SJSA1 (cell line): ENCODE measurements around the genes SMAD1 and RPS3A.

GRCh38 chr4:145481396-145482561 lies at the start of gene SMAD1:
TSS of gene SMAD1 (plus strand) at chr4:145481853.
- RAMPAGE, long total RNA, result no peak

DNA sequence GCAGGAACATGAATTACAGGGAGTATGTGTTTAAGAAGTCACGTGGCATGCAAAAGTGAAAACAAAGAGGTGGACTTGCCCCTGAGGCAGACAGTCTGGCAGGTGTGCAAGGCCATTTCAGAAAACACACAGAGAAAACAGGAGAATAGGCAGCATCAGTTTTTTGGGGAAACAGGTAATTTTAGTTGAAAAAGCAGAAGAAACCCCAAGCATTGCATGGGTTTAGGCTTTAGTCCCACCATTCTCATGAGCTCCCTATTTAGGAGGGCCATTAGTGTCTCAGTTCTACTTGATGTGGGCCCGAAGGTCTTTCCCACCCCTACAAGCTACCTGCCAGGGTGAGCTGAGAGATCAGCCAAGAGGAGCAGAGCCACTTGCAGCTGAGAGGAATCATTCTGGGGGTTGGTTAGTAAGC lies 29.6 kb downstream of the C4orf51 start:
- RAMPAGE, long total RNA, result no peak

DNA sequence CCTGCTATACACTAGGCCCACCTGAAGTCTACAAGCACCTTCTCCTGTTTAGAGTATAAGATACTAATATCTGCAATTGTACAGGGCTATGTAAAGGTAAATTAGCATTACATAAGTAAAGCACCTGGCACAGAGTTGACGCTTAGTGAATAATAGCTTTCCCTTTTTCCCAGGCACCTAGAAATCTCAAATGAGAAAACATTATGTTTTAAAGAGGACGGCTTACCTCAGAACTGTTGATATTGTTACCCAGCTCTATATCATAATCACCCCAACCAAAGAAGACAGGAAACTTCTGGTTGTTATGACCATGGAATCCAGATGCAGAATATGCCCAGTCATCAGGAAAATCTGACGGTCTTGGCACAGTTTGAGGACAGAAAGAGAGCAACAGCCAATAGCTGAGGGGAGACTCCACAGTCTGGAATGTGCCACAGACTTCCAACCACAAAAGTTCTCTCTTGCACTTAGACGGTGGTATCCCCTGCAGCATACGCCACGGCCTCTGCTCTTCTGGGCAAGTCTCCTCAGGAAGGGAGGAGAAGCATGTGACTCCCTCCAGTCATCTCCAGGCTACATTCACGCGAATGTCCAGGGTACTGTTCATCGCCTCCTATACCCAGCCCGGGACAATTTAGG lies 18.5 kb downstream of the ZNF827 start:
- RAMPAGE, long total RNA, result no peak

GRCh38 chr4:147117267-147117804 lies 171.7 kb upstream of the TTC29 start:
- RAMPAGE, long total RNA, result no peak

DNA sequence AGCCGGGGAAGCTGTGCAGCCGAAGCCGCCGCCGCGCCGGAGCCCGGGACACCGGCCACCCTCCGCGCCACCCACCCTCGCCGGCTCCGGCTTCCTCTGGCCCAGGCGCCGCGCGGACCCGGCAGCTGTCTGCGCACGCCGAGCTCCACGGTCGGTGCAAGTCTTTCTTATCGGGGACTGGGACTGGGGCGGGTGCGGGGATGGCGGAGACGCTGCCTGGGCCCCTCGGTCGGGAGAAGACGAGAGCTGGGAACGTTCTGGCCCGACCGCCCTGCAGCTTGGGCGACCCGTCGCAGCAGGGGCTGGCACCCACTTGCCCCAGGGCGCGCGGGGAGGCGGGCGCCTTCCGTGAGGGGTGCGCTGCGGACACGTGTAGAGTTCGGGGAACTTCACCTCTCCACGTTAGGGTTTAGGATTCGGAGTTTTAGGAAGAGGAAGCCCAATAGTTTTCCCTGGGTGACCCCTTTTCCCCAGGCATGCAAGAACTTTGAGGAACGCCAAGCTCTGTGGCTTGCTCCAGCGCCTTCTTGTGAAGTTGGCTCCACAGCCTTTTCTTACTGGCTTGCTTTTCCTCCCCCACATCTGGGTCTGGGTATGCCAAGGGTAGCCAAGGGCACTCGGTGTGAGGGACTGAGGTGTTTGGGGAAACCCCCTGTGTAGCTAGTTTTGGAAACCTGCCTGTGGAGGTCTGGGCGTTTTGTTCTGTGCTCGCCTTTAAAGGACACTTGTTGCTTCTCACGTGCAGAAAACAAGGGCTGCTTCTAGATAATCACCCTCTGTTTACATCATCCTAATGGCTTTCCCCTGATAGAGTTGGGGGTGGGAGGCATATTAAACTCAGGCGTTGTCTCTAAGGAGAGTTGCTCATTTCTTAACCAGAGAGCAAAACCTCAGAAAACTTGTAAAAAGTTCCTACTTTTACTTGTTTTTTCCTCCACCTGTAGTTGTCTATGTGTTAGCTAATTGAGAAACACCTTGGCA lies 620 bp downstream of the EDNRA start:
- RAMPAGE, long total RNA, result no peak

DNA sequence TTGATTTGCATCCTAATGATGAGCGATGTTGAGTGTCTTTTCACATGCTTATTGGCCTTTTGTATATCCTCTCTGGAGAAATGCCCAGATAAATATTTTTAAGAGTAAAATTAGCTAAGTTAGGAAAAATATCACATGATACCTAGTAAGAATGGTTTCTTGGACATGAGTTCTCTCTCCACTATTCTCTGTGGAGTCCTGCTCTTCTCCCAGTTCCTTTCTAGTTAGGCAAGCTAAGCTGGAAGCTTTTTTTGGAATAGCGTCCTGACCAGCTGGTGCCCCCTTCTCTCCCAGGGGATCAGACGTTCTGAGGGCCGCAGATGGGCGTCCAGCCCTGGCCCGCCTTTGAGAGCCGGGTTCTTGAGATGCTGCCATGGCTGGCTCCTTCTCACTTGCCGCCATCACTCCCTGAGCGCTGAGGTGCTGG lies 132.1 kb downstream of the ARHGAP10 start:
- RAMPAGE, long total RNA, result no peak

DNA sequence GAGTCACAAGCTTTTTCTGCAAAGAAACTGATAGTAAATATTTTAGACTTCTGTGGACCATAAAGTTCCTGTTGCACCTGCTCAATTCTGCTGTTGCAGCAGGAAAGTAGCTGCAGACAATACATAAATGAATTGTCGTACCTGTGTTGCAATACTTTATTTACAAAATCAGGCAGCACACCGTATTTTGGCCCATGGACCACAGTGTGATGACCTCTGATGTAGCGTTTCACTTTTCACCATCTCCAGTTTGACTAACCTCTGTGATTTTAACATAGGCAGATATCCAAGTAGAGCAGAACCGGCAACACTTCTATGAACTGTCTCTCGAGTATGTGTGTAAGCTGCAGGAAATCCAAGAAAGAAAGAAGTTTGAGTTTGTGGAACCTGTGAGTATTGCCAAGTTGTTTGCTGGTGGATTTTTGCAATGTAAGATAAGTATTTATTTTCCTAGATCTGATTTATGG lies 132.7 kb downstream of the ARHGAP10 start:
- RAMPAGE, long total RNA, result no peak

DNA sequence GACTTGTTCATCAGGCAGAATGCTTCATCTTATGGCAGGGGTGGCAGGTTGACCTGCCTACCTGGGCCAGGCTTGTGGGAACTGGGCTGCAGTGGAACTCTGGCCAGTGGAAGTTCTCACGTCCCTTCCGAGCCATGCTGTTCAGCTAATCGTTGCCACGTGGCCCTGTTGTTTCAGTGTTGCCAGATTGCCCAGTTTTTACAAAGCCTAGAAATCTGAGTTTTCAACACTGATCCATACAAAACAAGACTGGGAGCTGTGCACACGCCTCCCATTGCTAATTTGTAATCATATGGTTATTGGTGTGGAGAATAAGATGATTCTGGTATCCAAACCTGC lies 291.9 kb downstream of the ARHGAP10 start:
- RAMPAGE, long total RNA, result no peak

- RAMPAGE, long total RNA, result no peak
Measured at GRCh38 chr4:148053265-148053924, 321.5 kb downstream of the ARHGAP10 start.

GRCh38 chr4:148322227-148323159 lies 119.7 kb downstream of the NR3C2 start:
- RAMPAGE, long total RNA, result no peak

DNA sequence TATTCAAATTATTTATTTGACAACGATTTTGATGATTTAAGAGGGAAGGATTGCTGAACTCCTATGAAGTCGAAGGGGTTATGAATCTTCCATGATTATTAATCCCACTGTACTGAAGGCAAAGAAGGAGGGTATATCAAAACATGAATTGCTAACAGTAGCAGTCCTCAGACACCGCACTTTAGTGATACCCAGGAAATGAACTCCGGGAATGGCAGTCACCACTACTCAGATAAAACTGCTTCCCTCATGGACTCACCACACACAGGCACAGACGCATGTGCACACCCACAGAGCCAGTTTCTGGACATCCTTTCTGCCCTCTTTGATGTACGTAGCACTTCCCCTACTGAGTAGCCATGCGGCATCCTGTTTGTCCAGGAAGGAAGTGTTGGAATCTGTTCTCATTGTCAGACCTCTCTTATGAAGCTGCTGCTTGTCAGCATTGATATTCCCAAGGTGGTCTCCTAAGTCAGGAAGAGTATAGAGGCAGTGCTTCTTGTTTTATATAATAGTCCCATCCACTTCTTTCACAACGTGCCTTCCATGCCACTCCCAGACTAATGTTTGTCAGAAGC lies 95.7 kb downstream of the DCLK2 start:
- RAMPAGE, long total RNA, result no peak

- RAMPAGE, long total RNA, result no peak
Measured at GRCh38 chr4:150390369-150390782, 191.6 kb upstream of the MAB21L2 start.

- RAMPAGE, long total RNA, result no peak
Measured at GRCh38 chr4:150395976-150396501, 185.9 kb upstream of the MAB21L2 start.

GRCh38 chr4:150578534-150579468 lies 3.1 kb upstream of the MAB21L2 start:
- RAMPAGE, long total RNA, result no peak

DNA sequence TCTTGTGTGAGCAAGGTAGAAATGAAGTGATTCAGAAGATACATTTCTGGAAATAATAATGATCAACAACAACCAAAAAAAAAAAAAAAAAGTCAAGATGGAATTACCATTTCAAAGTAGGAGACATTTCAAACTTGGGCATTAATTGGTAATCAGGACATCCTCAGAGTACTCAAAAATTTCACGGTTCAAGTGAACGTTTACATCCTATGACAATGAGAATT lies 19.2 kb downstream of the LRBA start:
- RAMPAGE, long total RNA, result no peak

- RAMPAGE, long total RNA, result no peak
Measured at GRCh38 chr4:151003959-151004470, 11.1 kb downstream of the LRBA start.

GRCh38 chr4:151015509-151015970 lies 456 bp upstream of the LRBA start:
- RAMPAGE, long total RNA, result no peak

- RAMPAGE, long total RNA, result start-site peak on the plus strand at chr4:151099626-151099643, 17,606 and 9,950 reads in 2 replicates
Measured at GRCh38 chr4:151099361-151100545, at the start of gene RPS3A. TSS of gene RPS3A (plus strand) at chr4:151099628.

DNA sequence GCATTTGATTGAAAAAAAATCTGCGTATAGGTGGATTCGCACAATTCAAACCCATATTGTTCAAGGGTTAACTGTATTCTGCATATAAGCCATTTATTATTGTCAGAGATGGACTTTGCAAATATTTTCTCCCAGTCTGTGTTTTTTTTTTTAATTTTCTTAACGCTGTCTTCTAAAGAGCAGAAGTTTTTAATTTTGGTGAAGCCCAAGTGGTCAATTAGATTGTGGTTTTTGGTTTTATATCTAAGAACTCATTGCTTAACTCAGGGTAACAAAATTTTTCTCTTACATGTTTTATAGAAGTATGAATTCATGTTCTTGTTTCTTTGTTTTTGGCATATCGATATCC lies 360.3 kb upstream of the GATB start:
- RAMPAGE, long total RNA, result no peak

- RAMPAGE, long total RNA, result no peak
Measured at GRCh38 chr4:152353169-152353368, 182.8 kb downstream of the FBXW7 start.